Ureter (tissue), 1 donor: Measurements from ENCODE around the gene RELA.

- PRO-cap: no peak
These were observed 11.0 kb downstream of the RELA start for GRCh38 chr11:65651444-65652384.

DNA sequence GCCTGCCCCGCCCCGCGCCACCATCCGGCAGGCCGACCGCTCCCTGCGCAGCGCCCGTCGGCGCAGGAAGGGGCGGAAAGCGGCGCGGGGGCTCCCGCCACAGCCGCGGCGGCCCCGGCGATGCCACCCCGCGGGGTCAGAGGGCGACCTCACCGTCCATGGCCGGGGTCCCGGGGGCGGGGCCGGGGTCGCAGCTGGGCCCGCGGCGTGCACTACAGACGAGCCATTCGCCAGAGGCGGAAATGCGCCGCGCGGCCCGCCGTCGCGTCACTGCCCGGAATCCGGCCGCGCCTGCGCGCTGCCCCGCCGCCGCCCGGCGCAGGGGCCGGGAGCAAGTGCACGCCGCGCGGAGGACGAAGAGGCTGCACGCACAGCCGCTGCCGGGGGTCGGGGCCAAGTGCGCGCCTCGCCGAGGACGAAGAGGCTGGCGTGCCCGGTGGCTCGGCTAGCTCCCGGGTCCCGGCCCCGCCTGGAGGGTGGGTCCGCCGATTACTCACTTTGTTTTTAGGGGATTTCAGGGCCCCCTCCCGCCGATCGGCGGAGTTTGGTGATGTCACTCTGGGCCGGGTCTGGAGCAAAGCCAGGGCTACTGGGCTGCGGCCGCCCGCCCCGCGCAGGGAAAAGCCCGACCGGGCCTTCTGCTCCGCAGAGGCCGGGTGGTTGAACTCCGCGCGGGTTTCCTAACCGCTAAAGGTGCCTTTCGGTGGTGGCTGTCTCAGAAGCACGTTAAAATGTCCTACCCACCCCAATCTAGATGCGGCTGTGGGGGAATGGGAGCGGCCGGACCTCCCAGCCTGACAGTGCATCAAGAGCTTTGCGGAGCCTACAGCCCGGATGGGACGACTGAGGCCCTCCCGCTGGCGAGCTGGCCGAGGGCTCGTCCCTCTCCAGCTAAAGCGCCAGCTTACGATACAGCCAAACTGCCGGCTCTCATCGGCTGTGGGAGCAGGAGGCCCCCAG lies at the start of gene RELA:
RELA (minus strand) TSS at position 244 of the 960 bp plus-strand sequence.
- PRO-cap: bidirectional peak, plus-strand start at position 648 of the sequence, minus-strand start at position 272 of the sequence

GRCh38 chr11:65711799-65711972 lies 366 bp upstream of the KAT5 start:
- PRO-cap: bidirectional peak, plus-strand start at chr11:65712063, minus-strand start at chr11:65711917

DNA sequence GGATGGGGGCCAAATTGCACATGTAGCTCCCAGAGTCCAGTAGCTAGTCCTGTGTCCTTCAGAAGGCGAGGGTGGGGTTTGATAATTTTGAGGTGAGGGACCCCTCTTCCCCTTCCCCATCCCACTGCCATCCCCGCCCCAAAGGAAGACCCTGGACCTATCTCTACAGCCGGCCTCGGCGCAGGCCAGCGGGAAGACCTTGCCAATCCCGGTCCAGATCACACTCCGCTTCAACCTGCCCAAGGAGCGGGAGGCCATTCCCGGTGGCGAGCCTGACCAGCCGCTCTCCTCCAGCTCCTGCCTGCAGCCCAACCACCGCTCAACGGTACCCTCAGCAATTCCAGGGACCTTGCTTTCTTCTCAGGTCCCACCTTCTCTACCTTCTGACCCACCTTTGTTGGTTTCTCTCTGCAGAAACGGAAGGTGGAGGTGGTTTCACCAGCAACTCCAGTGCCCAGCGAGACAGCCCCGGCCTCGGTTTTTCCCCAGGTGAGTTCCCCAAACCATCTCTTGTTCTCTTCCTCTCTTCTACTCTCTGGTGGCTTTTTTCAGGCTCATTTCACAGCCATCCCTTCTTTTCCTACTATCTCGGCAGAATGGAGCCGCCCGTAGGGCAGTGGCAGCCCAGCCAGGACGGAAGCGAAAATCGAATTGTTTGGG lies 1.3 kb downstream of the KAT5 start:
- PRO-cap: no peak

- PRO-cap: no peak
These were observed 3.6 kb downstream of the AP5B1 start for GRCh38 chr11:65776895-65777807.

GRCh38 chr11:65822769-65823135 lies 11.0 kb upstream of the SNX32 start:
- PRO-cap: no peak

GRCh38 chr11:65854577-65855487 lies 3.1 kb downstream of the CFL1 start:
- PRO-cap: no peak

DNA sequence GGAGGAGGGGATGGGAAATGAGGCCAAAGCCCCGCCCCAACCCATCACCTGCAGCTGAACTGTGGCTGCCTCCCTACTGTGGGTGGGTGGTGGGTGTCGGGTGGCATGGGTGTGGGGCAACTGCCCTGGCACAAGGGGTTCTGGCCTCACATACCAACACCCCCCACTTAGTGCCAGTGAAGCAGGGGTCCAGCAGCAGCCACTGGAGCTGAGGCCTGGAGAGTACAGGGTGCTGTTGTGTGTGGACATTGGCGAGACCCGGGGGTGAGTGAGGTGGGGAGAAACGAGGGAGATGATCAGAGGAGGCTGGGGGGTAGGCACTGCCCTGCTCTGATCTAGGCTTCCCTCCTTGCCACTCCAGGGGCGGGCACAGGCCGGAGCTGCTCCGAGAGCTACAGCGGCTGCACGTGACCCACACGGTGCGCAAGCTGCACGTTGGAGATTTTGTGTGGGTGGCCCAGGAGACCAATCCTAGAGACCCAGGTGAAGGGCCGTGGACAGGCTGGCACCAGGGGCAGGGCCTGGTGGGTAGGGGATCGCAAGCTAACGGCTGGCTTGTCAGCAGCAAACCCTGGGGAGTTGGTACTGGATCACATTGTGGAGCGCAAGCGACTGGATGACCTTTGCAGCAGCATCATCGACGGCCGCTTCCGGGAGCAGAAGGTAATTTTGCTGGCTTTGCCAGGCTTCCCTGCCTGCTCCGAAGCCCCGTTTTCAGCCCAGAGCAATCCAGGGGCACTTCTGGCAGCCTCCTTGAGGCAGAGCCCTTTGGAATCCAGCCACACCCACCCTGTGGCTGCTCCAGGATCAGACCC lies 3.2 kb downstream of the MUS81 start:
- PRO-cap: no peak

DNA sequence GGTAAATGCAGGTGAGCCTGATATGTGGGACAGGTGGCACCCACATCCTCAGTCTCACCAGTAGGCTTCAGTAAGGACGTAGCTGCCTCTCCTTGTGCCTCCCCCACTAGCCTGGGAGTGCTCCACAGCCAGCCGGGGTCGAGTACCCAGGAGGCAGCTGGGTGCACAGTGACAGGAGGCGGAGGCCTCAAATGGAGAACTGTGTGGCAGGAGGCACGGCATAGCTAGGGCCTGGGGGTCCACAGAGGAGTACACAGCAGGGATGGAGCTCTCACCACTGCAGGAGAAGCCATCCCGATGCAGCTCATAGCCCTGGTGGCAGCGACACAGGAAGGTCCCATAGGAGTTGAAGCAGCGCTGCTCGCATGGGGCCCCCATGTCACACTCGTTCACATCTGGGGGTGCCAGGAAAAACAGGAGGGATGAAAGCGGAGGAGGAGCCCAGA lies 3.0 kb downstream of the EFEMP2 start:
- PRO-cap: no peak

- PRO-cap: no peak
These were observed 1.3 kb upstream of the CTSW start for GRCh38 chr11:65878303-65878752.

GRCh38 chr11:65891615-65892454 lies 1.4 kb downstream of the CCDC85B start:
- PRO-cap: bidirectional peak, plus-strand start at chr11:65891789, minus-strand start at chr11:65891881

DNA sequence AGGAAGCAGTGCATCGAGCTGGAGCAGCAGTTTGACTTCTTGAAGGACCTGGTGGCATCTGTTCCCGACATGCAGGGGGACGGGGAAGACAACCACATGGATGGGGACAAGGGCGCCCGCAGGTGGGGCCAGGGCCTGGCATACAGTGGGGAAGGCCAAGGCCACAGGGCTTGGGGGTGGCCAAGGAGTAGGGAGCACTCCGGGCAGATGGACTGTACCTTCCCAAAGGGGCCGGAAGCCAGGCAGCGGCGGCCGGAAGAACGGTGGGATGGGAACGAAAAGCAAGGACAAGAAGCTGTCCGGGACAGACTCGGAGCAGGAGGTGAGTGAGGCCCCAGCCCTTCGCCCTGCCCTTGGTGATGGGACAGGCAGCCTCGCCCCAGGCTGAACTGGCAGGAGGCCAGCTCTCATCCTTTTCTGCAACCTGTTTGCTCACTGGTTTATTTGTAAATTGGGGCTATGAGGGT lies 1.1 kb downstream of the DRAP1 start:
- PRO-cap: no peak

DNA sequence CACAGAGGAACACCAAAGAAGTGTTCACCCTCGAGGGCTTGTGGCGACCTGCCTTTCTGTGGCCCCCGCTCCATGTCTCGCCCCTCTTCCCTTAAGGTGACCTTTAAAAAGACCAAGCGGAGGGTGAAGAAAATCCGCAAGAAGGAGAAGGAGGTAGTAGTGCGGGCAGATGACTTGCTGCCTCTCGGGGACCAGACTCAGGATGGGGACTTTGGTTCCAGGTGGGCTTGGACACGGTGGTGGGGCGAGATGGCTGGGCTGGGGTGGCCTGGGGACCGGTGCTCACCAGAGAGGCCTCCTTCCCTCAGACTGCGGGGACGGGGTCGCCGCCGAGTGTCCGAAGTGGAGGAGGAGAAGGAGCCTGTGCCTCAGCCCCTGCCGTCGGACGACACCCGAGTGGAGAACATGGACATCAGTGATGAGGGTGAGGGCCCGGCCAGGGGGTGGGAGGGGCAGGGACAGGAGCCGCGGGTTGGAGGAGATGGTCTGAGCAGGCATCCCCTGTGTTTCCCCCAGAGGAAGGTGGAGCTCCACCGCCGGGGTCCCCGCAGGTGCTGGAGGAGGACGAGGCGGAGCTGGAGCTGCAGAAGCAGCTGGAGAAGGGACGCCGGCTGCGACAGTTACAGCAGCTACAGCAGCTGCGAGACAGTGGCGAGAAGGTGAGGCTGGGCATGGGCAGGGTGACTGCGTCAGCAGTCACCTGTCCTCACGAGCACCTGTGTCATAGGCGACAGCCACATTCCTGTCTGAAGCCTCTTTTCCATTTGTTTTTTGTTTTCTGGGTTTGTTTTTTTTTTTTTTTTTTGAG lies 5.8 kb downstream of the SART1 start:
- PRO-cap: no peak

- PRO-cap: no peak
These were observed 5.3 kb downstream of the CATSPER1 start for GRCh38 chr11:66020877-66021514.

DNA sequence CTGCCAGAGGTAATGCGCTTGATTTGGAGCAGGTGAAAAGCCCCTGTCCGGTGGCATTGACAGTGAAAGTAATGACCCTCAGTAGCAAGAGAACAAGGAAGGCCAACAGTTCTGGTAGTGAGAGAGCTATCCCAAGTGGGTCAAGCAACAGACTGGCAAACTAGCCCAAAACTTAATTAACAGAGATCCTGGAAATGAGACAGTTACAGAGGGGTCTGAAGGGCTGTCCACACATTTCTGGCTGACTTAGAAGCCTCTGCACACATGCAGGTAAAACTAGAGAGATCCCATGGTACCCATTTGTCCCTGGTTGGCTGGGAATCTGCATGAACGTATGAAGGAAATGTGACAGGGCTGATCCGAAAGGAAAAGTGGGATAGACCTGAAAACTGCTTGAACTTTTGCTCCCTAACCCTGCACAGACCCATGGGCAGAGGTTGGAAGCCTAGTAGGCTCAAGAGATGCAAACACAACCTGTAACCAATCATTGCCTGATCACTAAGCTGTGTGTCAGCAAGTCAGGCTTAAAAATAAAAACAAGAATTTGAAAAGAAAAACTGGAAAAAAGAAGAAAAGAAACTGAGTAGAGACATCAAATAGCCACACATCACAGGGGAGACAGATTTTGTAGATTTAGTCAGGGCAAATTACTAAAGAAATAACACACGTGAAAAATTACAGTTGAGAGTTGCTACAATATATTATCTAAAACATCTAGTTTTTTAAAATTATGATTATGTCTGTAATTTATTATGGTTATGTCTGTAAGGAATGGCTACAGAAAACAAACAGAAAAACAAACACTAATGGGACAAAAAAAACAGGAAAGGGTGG lies 75.5 kb downstream of the PACS1 start:
- PRO-cap: no peak

GRCh38 chr11:66265215-66266096 lies 3.0 kb upstream of the RAB1B start:
- PRO-cap: no peak

GRCh38 chr11:66282014-66283288 lies 4.5 kb downstream of the CNIH2 start:
- PRO-cap: no peak

DNA sequence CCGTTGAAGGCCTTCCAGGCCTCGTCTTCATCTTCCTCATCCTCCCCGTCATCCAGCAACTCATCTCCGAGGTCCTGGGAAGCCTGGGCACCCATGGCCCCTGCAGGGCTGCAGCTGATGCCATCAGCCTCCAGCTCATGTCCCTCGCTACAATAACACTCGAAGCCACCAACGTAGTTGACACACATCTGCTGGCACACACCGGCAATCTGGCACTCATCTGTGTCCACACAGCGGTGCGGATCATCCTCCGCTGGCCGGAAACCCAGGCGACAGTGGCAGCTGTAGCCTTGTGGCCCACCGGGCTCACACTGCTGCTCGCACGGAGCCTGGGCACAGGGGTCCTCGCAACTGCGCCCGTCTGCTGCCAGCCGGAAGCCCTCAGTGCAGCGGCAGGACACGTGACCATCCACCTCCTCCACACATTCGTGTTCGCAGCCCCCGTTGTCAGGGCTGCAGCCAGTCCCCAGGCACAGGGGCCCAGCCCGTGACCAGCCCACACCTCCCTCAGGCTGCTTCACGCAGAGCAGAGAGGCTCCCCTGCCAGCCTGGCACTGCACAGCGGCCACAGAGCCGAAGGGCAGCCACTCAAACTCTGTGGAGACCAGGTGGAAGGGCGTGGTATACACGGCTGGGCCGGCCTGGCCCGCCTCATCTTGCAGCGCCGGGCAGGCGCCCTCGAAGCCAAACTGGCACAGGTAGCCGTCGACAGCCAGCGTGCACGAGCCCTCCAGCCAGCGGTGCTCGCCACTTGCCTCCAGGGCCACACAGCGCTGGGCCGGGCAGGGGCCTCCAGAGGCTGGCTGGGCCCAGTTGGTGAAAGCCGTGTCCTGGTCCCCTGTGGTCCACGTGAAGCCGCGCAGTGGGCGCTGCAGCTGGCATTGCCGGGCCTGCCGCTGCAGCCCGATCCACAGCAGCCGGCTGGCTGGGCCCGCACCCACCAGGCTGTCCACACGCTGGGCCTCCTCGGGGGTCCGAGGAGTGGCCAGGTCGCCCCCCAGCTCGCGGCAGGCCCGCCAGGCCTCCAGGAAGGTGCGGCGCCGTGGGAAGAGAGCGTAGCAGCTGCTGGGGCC lies 640 bp downstream of the CD248 start:
- PRO-cap: bidirectional peak, plus-strand start at position 524 of the sequence, minus-strand start at position 355 of the sequence

DNA sequence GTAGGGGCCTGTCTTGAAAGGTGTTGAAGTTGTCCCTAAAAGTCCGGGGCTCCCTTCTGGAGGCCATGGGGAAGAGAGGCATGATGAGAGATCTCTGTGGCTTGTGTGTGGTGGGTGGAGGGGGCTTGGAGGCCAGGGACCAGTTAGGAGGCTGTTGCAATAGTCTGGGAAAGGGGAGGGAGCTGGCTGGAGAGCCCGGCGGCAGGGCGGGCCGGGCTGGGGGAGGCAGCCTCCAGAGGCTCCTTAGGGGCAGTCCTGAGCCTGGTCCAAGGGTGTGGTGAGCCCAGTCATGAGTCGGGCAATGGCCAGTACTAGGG lies 5.8 kb upstream of the CD248 start:
- PRO-cap: no peak

GRCh38 chr11:66327132-66327441 lies 9.1 kb downstream of the RIN1 start:
- PRO-cap: no peak